Lower leg skin (tissue), 2 donors: ENCODE measurements around a stretch of chr5.

GRCh38 chr5:10742848-10743396, 18.1 kb downstream of the DAP start:
- PRO-cap = no peak
- RAMPAGE, long total RNA, 2 experiments = no peak in any of the 2 experiments

DNA sequence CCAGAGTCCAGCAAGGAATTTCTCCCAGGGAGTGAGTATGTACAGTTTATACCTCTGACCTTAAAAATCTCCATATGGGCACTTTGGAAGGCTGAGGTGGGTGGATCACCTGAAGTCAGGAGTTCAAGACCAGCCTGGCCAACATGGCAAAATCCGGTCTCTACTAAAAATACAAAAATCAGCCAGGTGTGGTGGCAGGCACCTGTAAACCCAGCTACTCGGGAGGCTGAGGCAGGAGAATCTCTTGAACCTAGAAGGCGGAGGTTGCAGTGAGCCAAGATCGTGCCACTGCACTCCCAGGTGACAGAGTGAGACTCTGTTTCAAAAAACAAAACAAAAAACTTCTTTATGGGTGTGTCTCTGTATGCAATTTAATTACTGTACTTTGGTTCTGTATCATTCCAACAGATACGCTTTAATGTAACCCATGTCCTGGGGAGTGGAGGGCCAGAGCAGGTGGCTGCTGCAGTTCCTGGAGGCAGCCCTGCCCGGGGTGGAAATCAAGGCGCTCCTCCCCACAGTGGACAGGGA, 2.1 kb downstream of the DAP start:
- PRO-cap = no peak
- RAMPAGE, long total RNA, 2 experiments = no peak in any of the 2 experiments

GRCh38 chr5:10761639-10762260, 716 bp upstream of the DAP start:
- PRO-cap = unidirectional peak, minus-strand start at chr5:10761842
- RAMPAGE, long total RNA, 2 experiments = no peak in any of the 2 experiments

GRCh38 chr5:11902118-11902825, 2.0 kb downstream of the CTNND2 start:
- PRO-cap = no peak
- RAMPAGE, long total RNA, 2 experiments = no peak in any of the 2 experiments

DNA sequence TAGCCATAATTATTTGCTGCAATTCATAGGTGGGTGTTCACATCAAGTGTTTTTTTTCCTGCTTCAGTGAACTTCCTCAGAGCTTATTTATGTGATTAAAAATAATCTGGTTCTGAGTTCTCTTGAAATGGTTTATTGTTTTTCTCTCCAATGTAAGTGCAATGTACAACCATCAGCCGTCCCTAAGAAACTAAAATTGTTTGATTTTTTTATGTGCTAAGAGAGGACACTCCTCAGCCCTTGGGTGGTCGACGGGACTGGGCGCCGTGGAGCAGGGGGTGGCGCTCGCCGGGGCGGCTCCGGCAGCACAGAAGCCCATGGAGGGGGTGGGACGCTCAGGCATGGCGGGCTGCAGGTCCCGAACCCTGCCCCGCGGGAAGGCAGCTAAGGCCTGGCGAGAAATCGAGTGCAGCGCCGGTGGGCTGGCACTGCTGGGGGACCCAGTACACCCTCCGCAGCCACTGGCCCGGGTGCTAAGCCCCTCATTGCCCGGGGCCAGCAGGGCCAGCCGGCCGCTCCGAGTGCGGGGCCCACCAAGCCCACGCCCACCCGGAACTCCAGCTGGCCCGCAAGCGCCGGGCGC, 669.6 kb upstream of the CTNND2 start:
- PRO-cap = no peak
- RAMPAGE, long total RNA, 2 experiments = no peak in any of the 2 experiments

DNA sequence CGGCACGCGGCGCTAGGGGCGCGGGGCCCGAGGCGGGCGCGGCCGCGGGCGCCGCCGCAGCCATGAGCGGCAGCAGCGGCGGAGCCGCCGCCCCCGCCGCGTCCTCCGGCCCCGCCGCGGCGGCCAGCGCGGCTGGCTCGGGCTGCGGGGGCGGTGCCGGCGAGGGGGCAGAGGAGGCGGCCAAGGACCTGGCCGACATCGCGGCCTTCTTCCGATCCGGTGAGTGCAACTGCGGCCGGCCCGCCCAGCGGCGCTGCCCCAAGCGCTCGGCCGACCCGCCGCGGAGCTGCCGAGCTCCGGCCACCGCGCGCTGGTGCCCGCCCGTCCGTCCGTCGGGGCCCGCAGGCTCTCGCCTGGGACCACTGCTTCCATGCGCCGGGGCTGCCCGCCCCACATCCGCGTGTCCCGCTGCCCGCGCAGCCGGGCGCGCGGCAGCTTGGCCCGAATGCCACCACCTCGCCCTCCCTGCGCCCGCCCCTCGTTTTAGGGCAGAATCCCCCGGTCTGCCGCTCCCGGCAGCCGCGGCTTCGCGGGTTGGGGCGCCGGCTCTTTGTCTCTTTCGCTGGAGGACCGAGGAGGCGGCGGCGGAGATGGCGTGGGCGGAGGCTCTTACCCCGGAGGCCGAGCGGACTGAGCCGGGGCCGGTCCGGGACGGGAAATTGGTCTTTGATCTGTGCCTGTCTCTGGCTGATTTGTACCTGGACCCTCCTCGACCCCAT, 681 bp downstream of the TRIO start:
- PRO-cap = bidirectional peak, plus-strand start at position 222 of the sequence, minus-strand start at position 107 of the sequence
- RAMPAGE, long total RNA, 2 experiments = no peak in any of the 2 experiments

- PRO-cap = no peak
- RAMPAGE, long total RNA, 2 experiments = no peak in any of the 2 experiments
Measured at GRCh38 chr5:14163854-14164577, 20.9 kb downstream of the TRIO start.

- PRO-cap = no peak
- RAMPAGE, long total RNA, 2 experiments = no peak in any of the 2 experiments
Measured at GRCh38 chr5:14183927-14184511, 40.9 kb downstream of the TRIO start.

GRCh38 chr5:14187407-14188495, 44.6 kb downstream of the TRIO start:
- PRO-cap = no peak
- RAMPAGE, long total RNA, 2 experiments = no peak in any of the 2 experiments

- PRO-cap = no peak
- RAMPAGE, long total RNA, 2 experiments = no peak in any of the 2 experiments
Measured at GRCh38 chr5:14206463-14206992, 63.4 kb downstream of the TRIO start.

GRCh38 chr5:14417415-14418626, 163.8 kb upstream of the OTULINL start:
- PRO-cap = no peak
- RAMPAGE, long total RNA, 2 experiments = no peak in any of the 2 experiments

DNA sequence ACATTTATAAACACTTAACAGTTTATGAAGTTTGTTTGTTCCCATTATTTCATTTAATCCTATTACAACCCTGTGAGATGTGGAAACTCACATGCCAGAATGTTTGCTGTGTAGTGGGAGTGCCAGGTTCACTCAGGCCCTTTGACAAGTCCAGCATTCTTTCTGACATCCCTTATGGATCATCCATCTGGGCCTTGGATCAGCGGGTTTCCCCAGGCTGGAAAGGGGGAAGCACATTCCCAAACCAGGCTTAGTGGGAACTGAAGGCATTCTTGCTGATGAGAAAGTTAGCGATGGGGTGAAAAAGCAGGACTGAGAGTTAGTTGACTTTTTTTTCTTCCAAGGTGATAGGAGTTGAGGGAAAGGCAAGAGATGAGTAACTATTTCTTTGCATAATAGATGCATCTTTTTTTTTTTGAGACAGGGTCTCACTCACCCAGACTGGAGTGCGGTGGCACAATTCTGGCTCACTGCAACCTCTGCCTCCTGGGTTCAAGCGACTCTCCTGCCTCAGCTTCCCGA, 128.0 kb upstream of the OTULINL start:
- PRO-cap = no peak
- RAMPAGE, long total RNA, 2 experiments = no peak in any of the 2 experiments

DNA sequence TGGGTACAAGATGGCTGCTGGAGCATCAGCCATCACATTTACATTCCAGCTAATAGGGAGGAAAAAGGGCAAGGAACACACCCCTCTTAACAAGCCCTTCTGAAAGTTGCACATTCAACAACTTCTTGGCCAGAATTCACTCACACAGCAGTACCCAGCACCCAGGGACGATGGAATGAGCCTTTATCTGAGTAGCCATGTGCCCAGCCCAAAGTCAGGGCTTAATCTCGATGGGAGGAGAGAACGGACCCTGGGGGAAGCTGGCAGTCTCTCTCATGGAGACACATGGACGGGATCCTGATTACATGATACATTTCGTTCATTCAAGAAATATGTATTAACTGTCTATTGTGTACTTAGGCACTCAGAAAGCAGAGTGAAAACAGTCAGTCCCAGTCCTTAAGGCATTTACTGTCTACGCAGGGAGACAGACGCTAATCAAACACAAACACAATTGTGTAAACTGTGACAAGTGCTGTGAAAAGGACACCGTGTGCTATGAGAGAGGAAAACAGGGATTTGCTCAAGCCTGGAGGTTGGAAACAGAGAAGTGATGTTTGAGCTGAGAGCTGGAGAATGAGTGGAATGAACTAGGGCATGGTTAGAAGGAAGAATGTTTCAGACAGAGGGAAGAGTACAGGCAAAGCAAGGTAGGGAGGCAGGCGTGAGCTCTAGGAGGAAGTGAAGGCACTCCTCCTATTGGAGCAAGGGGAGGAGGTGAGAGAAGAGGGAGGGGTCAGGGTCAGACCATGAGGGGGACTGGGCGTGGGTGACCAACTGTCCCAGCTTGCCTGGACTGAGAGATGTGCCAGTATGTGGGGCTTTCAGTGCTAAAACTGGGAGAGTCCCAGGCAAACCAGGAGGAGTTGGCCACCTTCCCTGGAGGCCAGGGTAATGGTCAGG, 7.4 kb downstream of the OTULINL start:
- PRO-cap = no peak
- RAMPAGE, long total RNA, 2 experiments = no peak in any of the 2 experiments

GRCh38 chr5:14677943-14679241, 13.9 kb downstream of the OTULIN start:
- PRO-cap = no peak
- RAMPAGE, long total RNA, 2 experiments = no peak in any of the 2 experiments

- PRO-cap = no peak
- RAMPAGE, long total RNA, 2 experiments = no peak in any of the 2 experiments
Measured at GRCh38 chr5:14686842-14687787, 22.6 kb downstream of the OTULIN start.

GRCh38 chr5:14707386-14708274, 43.1 kb downstream of the OTULIN start:
- PRO-cap = no peak
- RAMPAGE, long total RNA, 2 experiments = no peak in any of the 2 experiments

DNA sequence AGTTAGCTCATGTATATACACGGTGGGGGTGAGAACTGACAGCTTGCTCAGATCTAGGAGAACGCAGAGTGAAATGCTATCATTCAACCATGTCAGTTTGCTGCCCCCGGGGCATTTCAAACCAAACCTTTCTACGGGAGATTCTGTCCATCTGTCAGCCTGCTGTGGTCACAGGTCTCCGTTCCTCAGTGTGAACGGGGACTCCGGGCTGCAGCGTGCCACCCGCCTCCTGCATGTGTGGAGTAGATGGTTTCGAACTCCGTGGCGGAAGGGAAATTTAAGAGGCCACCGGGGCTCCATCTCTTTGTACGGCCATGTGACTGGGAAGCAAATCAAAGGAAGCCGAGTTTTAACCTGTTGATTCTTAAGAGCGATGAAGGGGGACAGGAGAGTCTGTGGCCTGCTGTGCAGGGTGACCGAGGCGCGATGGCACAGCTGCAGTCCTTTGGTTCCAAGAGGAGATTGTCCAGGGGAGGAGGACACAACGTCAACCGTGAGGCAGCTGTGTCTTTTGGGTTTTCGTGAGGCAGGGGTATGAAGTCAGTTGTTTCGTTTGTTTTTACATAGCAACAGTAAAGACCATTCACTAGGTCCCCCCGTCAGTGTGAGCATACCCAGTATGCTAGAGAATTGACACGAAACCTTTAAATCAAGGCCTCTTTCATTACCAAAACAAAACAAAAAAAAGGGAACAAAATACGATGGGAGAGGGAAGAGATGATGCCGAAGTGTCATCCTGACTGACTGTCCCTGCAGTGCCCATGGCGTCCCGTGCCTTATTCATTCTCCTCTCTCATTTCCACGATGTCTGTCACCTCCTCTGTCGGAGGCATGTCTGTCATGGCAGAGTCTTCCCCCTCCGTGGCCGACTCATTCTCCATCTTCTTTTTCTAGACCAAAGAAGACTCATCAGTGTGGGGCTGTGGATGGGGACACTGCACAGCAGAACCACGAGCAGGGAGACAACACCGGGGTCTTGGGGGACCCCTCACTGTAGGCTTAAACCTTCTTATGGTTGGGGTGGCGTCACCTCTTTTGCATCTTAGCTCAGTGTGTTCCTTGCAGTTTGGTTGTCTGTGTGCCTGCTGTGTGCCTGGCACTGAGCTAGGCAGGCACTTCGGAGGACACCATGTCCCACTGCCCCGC, 46.3 kb downstream of the OTULIN start:
- PRO-cap = no peak
- RAMPAGE, long total RNA, 2 experiments = no peak in any of the 2 experiments

GRCh38 chr5:14742322-14743099, 78.0 kb downstream of the OTULIN start:
- PRO-cap = no peak
- RAMPAGE, long total RNA, 2 experiments = no peak in any of the 2 experiments

GRCh38 chr5:14841492-14841861, 30.1 kb downstream of the ANKH start:
- PRO-cap = no peak
- RAMPAGE, long total RNA, 2 experiments = no peak in any of the 2 experiments

- PRO-cap = no peak
- RAMPAGE, long total RNA, 2 experiments = start-site peak on the minus strand in 1 of 2 experiments, at chr5:14849905-14850052 at its widest, 16 reads per replicate
Measured at GRCh38 chr5:14849702-14850458, 21.7 kb downstream of the ANKH start.